ENCODE measurements around the gene UBASH3A.

- PRO-cap = no peak
Observed at GRCh38 chr21:41877735-41878878, 1.0 kb downstream of the PRDM15 start.

GRCh38 chr21:41906725-41907477 lies 27.8 kb upstream of the PRDM15 start:
- PRO-cap = no peak

DNA sequence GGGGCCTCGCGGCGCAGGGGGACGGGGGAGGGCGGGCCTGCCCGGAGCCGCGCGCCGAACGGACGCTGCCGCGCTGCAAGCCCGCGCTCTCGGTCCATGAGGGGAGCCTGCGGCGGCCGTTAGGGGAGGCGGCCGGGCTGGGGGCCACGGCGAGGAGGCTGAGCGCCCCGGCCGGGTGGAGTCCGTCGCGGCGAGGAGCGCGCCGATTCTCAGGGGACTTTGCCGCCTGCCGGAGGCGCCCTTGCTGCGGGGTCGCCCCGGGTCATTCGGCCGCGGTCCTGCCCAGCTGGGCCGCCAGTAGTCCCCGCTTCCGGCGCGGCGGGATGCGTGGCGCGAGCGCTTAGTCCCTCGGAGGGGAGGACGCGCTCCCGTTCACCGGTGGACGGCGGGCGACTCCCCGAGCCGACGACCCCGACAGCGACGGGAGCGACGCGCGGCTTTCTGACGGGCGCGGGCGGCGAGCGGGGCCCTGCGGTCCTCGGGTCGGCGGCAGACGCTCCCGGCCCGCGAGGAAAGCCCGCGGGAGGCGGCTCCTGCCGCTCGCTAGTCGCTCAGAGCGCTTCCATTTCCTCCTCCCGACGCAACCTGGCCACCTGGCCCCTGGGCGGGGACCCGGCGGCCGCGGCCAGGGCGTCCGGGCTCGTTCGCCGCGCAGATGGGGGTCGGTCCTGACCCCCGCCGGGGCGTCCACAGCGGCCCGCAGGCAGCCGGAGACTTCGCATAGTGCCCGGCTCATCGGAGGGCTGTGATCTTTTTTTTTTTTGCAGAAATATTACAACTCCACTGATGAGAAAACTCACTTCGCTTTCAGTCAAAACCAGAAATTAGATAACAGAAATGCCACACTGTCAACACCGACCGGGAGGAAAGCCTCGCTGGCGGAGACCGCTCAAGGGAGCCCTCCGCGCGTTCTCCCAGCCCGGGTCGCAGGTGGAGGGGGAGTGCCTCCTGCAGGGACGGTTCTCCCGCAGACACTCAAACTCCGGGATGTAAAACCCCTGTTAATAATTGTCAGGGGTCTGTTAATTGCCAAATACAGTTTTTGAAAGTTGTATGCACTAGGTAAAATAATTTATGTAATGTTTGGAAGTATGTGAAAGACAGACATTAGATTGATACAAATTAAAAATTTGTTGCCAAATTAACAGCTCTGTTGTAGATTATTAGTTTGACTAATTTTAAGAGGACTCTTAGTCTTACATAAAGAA lies 698 bp upstream of the ZBTB21 start:
- PRO-cap = bidirectional peak, plus-strand start at position 44 of the sequence, minus-strand start outside the sequence; bidirectional peak, plus-strand start at position 592 of the sequence, minus-strand start at position 549 of the sequence; unidirectional peak, minus-strand start at position 926 of the sequence

DNA sequence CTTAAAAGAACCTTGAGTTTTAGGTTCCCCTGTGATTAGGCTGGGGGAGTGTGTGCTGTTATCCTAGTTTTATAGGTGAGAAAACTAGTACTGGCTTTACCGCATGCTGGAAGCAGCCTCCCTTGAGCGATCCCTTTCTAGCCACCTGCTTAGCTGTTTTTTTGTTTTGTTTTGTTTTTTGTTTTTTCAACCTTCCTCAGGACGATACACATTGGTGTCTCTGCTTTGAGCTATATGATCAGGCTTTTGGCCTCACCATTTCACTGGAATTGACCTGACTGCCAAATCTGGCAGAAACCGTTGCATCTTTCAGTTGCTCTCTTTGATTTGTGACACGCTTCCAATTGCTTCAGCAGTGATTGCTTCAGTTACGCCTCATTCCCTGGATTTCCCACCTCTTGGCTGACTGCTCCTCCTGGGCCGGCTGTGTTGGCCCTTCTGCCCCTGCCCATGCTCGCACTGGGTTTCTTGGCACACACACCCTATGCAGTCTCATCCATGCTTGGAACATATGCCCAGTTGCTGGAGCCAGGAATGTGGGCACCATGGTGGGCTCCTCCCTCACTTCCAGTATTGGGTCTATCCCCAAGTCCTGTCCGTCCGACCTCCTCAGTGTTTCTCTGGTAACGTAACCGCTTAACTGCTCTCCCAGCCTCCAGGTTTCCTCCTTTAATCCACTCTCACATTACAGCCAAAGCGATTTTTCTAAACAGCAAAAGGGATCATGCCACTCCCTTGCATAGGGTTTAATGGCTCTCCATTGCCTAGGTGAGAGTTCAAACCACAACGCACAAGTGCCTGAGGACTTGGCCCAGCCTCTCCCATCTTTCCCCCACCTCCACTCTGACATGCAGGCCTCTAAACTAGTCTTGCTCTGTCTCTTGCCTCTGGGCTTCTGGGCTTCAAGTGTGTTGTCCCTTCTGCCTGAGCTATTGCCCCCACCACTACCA lies 2.2 kb upstream of the ZBTB21 start:
- PRO-cap = no peak

- PRO-cap = no peak
Observed at GRCh38 chr21:42025357-42025809, 15.2 kb upstream of the ZBTB21 start.

DNA sequence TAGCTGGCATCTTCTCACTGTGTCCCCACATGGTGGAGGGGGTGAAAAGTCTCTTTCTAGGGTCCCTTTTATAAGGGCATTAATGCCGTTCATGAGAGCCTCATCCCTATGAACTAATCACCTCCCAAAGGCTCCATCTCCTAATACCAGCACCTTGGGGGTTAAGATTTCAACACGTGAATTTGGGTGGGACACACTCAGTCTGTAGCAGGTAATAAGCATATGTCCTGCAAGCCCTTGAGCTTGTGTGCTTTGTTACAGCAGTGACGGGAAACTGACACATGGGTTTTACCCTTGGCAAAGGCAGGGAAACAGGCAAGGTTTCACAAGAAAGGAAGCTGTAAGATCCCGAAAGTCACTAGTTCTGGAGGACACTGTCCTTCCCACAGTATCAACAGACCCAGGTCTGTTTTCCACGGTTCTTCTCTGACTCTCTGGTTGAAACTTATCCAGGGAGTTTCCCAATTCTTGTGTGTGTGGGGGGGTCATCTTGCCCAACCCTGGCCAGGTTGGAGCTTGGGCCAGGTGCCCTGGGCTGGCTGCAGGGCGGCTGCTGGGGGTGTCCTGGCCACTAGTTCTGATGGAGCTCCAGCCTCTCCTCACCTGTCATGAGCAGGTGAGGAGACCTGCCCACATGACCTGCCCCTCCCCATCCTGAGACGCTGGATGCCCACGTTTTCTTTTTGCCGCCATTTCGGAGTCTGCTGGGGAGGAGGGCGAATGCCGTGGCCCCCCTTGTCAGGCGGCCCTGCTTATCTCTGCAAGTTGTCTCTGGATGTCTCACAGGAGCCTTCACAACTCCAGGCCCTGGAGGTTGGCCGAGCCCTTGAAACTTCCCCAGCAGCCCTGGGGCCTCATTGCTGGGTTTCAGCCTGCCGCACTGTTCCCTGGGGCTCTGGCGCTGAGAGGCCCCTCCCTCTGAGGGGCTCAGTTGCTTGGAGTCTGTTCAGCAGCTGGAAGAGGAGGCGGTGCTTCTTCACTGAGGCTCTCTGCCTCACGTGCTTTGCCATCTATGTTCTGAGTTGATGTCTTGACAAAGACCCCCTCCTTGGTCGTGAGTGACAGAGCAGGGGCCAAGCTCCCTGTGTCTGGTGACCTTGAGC lies 29.5 kb upstream of the ZBTB21 start:
- PRO-cap = no peak

DNA sequence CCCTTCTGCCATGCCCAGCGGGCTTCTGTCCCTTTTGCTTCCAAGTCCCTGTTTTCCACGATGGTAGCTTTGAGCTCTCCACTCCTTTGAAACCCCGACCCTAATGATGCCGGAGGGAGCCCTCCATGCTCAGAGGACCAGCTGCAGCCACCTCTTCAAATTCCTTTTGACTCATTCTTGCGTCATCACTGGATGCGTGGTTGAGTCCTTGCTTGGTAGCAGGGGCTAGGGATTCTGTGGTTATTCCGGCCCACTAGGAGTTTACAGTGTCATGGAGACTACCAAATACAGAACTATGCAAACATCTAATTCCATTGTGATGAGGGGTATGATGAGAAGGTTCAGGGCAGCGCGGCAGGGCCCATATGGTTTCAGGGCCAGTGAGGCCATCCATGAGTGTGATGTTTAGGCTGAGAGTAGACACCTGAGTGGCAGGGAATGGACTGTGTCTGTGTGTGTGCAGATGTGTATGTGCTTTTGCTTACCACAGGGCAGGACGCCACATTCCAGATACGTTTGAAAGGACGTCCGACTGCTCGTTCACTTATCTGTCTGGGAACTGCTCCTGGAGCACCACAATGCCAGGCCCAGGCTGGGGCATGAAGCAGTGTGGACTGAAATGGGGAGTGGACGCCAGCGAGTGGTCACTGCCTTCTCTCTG lies 30.4 kb upstream of the ZBTB21 start:
- PRO-cap = no peak

DNA sequence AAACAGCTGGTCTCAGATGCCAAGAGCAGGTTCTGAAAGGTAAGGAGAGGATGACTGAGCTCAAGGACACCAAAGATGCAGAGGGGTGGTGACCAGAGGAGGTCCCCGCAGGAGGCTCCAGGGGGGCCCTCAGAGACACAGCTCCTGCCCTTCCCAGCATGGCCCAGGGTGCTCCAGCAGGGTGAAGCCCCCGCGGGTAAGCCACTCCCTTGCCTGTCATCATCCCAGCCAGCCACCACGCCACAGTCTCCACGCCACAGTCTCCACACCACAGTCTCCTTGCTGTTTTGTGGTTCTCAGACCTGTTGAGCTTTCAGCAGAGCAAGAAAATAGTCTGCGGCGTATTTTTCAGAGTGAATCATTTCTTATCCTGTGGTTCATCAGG lies 25.9 kb upstream of the ABCG1 start:
- PRO-cap = no peak

DNA sequence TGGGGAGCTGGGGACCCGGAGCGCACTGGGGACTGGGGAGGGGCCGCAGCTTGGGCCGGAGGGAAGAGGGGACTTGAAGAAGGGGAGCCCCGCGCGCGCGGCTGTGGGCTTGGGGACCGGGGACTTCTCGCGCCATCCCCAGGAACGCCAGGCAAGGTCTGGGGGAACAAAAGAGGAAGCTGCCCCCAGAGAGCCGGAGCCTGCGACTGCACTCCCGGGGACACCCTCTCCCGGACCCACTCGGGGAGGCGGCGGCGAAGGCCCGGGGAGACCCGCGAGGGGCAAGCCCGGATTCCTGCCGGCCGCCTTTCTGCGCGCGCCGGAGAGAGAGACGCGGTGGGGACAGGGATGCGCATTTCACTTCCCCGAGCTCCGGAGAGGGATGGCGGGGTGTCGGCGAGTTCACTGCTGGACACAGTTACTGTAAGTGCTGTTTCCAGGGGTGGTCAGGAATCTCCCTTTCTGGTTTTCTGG lies 721 bp downstream of the ABCG1 start:
- PRO-cap = no peak

- PRO-cap = no peak
Observed at GRCh38 chr21:42232501-42232899, 13.6 kb downstream of the ABCG1 start.

DNA sequence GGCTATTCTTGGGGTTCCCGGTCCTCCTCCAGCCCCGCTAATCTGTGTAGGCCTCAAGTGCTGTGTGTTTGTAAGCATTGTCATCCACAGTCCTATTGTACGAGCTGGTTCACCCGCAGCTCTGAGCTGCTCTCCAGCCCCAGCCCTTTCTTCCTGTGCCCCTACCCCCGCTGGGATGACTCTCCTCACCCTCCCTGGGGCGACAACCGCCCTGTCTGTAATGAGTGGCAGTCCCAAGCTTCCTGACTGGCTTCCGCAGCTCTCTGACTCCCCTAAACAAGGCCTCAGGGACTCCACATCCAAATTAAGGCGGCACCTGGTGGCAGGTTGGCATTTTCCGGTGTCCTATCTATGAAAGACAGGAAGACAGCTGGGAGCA lies 45.8 kb downstream of the TFF3 start:
- PRO-cap = no peak

- PRO-cap = no peak
Observed at GRCh38 chr21:42287743-42288197, 27.4 kb downstream of the TFF3 start.

DNA sequence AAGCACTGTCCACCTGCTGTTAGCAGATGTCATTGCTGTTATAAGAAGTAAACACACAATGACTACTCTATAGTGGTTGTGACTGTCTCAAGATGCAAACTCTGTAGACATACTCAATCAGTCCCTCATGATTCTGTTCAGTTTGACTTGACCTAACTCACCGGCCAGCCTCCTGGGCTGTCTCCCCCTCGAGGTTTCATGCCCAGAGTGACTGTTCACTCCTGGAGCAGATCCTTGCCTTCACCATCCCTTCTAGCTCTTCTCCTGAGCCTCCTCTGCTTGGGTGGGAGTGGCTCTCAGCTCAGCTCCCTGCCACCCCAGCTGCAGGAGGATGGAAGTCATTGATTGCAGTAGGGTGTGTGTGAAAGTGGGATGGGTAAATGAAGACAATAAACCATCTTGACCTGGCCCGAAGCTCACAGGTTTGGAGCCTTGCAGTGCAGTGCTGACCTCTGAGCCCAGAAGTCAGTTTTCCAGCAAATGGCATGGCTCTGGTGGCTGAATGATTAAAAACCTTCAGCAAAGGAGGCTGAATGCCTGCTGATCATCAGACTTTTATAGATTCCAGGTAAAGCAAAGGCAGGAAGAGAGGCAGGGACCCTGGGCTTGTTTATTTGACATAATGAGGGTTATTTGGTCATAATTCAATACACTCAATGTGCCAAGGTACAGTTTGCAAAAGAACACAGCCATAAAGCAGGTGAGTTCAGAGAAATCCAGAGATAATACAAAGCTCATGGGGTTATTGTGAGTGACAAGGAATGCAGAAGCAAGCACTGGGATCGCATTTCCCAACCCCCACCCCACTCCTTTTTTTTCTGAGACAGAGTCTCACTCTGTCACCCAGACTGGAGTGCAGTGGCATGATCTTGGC lies 17.5 kb upstream of the TFF3 start:
- PRO-cap = bidirectional peak, plus-strand start at position 421 of the sequence, minus-strand start at position 277 of the sequence

DNA sequence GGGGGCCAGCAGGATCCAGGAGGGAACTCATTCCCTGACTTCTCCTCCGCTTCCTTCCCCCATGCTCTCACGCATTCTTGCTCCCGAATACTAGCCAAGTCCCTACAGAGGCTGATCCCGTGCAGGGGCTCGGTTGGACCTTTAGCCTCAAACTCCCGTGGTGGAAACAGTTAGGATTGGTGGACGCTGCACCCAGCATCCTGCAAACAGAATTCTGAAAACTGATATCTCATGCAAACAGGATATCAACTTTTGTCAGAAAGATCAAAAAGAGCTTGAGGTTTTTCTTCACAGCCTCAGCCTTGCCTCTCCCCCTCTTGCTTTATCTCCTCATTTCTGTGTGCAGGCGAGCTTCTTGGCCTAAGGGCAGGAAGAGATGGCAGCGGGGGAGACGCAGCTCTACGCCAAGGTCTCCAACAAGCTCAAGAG lies at the start of gene UBASH3A:
UBASH3A (plus strand) TSS at position 333 of the 429 bp plus-strand sequence.
- PRO-cap = bidirectional peak, plus-strand start at position 369 of the sequence, minus-strand start at position 207 of the sequence

GRCh38 chr21:42427012-42427654 lies 23.4 kb downstream of the UBASH3A start:
- PRO-cap = unidirectional peak, minus-strand start at chr21:42427269

DNA sequence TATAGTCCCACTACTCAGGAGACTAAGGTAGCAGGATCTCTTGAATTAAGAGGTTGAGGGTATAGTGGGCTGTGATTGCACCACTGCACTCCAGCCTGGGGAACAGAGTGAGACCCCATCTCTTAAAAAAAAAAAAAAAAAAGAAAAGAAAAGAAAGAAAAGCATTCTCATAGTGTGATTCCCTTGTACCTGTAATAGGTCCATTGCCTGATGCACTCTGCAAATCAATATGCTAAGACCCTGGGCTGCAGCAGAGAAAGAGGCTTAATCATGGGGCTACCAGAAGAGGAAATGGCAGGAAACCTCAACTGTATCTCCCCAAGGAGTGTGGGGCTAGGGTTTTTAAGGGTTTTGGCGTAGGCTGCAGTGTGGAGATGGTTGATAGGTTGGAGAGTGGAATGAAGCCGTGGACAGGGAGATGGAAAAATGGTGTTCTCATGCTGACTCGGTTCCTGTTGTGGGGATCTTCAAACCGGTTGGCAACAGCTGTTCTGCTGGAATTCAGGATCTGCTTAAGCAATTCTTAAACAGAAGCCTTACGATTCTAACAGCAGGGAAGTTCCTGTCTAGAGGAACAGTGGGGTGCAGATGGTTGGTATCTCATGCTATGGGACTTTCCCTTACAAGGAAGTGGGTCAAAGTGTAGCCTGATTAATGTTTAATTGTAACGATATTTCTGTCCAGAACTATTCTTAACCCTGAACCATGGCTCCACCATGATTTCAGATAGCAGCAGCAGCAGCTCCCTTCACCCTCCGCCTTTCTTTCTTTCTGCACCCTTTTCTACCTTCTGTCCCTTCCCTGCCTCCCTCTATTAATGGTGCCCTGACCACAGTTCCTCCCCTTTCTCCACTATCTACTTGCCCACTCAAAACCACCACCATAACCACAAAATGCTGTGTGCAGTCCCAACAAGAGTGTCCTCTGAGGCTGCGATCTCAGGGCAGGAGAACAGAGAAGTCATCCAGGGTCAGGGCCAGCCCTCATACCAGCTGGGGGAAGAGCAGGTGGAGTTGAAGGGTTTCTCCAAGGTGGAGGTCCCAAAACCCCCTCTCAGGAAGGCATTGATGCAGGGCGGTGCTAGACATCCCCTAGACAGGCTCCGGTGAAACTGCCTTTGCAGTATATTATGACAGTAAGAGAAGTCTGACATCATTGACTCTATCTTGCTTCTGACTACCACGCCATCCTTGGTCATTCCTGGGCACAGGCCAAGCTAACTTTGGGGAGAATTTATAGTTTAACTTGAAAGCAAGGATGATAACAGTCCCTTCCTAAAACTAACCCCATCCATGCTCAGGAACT lies 30.8 kb downstream of the RSPH1 start:
- PRO-cap = bidirectional peak, plus-strand start at position 719 of the sequence, minus-strand start at position 457 of the sequence

DNA sequence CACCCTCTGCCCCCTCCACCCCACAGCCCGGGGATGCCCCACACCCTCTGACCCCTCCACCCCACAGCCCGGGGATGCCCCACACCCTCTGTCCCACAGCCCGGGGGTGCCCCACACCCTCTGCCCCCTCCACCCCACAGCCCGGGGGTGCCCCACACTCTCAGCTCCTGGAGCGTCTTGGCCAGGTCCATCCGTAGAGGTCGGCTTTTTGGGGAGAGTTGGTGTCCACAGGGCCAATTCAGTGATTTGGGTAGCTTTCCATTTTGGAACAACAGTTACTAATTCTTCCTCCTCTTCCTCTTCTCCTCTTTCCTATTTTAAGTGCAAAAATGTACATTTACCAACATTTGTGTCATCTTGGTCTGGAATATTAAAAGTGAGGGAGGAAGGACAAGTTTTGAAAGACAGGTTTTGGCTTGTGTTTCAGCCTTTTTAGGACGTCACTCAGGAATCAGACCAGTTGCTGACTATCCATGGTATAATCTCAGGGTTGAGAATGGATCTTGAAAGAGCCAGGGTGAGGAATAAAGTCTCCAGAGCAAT lies 18.8 kb downstream of the RSPH1 start:
- PRO-cap = no peak

DNA sequence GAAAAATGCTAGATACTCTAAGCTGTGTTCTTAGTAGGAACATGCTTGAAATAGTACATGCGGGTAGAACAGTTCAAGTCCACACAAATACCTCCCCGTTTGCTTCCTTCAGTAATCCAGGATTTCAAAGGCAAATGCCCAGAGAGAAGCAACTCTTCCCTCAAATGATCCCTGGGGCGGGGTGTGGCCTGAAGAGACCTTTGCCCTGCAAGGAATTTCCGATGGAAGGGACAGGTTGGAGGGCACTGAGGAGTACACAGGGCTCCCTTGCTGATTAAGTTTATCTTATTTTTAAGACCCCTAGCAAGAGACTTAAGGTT lies 2.7 kb downstream of the RSPH1 start:
- PRO-cap = bidirectional peak, plus-strand start at position 226 of the sequence, minus-strand start at position 140 of the sequence

GRCh38 chr21:42532559-42533412 lies 19.1 kb downstream of the SLC37A1 start:
- PRO-cap = no peak

- PRO-cap = unidirectional peak, plus-strand start at chr21:42536164
Observed at GRCh38 chr21:42535844-42536286, 22.2 kb downstream of the SLC37A1 start.

All from colonic mucosa (tissue), 1 donor.